Foreskin fibroblast (primary cell): ENCODE measurements around a stretch of chr6.

DNA sequence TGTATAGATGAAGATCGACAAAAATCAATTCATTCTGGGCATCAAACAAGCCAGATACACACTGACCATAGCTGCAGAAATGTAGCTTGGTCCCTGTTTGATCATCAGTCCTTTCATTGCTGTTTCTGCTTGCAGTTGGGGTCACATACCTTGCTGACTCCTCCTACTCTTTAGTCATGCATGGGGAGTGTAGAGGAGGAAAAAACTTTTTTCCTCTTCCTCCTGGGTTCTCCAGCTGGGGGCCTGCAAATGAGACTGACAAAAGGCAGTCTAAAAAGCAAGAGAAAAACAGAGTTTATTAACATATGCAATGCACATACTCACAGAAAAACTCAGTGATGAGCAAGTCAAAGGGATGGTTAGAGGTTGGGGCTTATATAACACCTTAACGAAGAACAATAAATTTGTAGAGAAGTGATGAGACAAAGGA is 105.8 kb downstream of the QRSL1 start:
- RRBS = no CpG with 5 or more reads among the region's 2 CpGs

GRCh38 chr6:107116136-107116300 is 703 bp upstream of the BEND3 start:
- RRBS = no CpG with 5 or more reads among the region's 2 CpGs

DNA sequence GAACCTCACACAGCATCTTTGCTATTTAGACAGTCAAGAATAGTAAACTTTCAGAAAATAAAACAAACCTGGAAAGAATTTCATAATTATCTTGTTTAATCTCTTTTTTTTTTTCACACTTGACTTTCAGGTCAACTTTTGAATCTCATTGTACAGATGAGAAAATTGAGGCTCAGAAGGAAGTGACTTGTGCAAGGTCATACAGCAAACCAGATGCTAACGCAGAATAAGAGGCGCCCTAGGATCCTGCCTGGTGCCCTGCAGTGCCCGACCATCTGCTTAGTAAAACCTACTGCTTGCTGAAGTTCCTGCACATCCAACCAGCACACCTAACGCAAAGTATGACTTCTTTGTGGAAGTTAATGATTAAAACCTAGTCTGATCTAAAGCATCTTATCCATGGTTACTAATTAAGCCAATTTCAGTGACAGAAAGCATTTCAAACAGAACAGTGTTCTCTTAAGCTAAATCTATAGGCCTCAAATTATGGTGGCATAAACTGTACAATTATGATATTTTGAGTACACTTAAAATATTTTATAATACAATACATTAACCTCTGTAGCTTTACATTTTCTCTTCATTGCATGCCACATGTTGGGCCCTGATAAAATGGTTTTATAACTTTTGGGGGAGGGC is 37.3 kb upstream of the BEND3 start:
- RRBS = no CpG with 5 or more reads among the region's 4 CpGs

GRCh38 chr6:107328994-107329580 is 130.3 kb downstream of the PDSS2 start:
- RRBS = no CpG with 5 or more reads among the region's 5 CpGs

- RRBS = no CpG with 5 or more reads among the region's 22 CpGs
These were observed 95.8 kb downstream of the PDSS2 start for GRCh38 chr6:107363403-107364041.

DNA sequence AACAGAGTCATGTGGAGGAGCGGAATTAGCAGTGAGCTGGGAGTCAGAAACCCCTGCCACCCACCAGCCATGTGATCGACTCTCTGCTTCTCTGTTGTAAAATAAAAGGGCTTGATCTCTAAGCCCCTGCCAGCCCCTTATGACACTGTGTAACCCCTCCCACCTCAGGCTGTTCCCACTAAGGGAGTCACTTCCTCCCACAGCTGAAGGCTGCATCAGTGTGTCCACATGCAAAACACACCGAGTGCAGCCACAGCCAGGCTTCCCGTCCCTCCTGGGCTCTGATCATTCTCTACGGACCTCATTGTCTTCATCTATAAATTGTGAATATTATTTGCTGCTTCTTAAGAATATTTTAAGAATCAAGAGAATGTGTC is 110.9 kb downstream of the SCML4 start:
- RRBS = no CpG with 5 or more reads among the region's 5 CpGs

DNA sequence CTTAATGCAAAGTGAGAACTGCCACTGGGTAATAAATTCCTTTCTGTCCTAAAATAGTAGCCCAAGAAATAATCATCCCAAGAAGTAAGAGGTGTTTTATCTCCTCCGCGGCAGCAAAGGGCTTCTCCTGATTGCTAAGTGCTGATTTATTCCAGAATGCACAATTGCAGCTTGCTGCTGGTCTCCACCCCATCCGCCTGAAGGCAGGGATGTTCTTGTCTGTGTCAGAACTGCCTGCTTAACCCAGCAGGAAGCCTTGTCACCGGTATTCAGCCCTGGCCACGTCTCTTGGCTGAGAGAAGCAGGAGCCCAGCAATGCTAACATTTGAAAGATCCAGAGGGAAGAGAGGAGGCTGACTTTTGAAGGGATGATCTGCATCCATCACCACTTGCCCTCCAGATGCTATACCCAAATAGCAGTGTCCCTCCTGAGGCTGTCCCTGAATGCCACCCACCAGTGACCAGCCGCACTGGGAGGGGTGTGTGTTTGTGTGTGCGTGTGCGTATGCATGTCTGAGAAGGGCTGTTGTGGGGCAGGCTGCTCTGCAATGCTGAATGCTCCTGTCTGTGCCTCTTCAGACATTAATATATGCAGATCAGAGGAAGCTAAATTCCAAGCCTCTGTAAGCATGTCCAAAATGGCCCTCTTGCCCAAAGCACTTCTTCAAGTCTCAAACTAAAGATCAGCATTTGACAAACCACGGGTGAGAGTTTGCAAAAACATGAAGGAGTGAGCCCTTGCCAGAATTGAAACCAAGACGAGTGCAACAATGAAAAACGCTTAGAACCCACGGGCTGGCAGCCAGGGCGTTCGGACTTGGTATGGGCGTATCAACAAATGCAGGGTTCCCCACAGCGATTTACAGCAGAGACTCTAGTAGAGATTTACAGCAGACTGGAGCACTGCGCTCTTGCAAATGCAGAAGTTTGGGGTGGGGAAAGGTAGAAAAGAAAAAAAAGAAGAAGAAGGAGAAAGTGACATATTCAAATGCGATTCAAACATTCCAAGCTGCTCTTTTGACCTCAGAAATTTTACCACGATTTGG is 3.9 kb downstream of the SCML4 start:
- RRBS = no CpG with 5 or more reads among the region's 19 CpGs

GRCh38 chr6:107880947-107881620 is 57.0 kb upstream of the SCML4 start:
- RRBS = no CpG with 5 or more reads among the region's 4 CpGs

- RRBS = no CpG with 5 or more reads among the region's 7 CpGs
These were observed 65.7 kb upstream of the SCML4 start for GRCh38 chr6:107889520-107890419.

DNA sequence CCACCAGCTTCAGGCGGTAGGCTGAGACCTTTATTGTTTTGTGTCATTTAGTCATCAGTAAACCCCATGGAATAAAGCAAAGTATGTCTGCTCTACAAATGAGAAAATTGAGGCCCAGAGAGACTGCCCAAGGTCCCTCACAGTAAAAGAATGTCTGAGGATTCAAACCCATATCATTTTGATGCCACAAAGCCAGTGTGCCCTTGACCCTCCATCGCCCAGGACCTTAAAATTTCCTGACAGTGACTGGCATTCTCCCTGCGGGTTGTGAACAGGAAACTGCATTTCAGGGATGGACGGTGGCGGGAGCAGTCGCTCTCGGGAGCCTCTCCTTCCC is 1.2 kb upstream of the SEC63 start:
- RRBS = no CpG with 5 or more reads among the region's 7 CpGs

DNA sequence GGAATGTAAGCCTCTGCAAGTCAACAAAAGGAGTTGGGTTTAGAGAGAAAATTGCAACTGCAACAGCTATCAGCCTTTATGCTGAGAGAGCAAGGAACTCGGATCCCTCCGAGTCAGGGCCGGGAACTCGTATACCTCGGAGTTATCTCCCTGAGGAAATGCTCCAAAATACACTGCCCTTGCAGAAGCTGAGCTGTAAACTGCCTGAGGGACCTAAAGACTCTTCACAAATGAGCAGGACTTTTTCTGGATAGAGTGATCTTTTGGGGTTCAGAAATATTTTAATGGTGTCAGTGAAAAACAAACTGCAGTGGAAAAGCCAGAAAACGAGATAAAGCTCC is 31.2 kb upstream of the NR2E1 start:
- RRBS = no CpG with 5 or more reads among the region's 6 CpGs

DNA sequence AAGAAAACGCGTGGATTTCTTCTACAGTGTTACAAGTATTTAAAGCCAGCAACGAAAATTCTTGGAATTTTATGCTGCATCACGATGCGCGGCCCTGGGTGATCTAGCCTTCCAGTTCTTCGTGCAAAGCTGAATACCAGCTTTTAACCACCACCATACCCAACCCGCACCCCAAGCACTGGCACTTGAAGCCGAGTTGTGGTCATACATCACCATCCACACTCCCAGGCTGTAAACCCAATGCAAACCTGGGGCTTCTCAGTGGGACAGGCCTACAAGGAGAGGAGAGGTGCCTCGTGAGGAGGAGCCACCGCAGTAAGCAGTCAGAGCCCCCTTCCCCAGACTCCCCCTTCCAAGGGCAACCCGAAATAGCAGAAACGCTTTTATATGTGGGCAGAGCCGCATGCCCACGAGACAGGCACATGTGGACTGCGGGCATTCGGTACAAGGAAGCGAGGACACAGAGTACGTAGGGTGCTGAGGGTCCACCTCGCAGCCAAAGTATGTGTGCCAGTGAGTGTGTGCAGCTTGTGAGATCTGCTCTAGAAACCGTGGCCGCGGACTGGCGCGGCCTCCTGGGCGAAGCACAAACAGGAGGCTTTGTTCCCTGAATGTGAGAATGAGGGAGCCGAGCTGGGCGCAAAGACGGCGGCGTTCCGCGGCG is 3.5 kb upstream of the FOXO3 start:
- RRBS = no CpG with 5 or more reads among the region's 34 CpGs

DNA sequence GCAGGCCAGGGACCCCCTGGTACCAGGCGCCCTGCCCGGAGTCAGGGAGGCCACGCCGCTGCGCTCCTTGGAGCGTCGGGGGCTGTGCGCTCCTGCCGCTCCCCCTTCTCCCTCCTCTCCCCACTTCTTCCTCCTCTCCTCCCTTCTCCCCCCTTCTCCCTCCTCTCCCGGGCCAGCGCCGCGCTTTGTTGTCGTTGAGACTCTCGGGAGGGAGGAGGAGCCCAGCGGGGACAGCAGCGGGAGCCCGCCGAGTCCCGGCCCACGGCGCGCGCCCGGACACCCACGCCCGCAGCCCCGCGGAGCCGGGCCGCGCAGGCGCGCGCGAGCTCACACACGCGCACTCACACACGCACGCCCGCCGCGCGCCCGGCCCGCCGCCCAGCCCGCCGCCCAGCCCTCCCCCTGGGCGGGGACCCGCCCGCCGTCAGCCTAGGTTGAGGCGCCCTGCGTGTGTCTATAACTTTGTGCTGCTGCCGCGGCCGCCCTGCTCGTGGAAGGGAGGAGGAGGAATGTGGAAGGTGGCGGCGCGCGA is 1.3 kb upstream of the FOXO3 start:
- RRBS = 1% methylated on average over 28 of the region's 63 CpGs

DNA sequence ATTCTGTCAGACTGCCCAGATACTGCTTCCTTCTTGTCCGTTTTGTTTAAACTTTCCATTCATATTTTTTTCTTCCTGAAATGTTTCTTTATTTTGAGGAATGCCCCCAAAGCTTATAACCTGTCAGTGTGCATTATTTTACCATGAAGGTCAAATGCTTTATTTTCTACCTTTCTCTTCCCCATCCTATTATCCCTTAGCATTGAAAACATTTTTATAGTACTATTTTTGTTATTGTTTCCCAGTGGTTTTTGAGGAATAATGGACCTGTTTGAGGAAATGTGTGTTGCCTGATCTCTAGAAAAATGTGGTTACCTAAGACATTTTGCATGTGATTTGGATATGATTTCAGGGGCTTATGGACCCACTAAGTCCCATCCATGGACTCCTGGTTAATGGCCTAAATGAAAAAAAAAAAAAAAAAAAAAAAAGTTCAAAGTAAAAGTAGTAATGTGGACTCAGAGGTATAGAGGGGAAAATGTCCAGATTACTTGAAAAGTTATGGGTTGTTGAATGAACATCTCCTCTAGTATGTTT is 35.3 kb downstream of the FOXO3 start:
- RRBS = no CpG with 5 or more reads among the region's 1 CpG

- RRBS = no CpG with 5 or more reads among the region's 3 CpGs
These were observed 79.1 kb downstream of the FOXO3 start for GRCh38 chr6:108639785-108640312.

DNA sequence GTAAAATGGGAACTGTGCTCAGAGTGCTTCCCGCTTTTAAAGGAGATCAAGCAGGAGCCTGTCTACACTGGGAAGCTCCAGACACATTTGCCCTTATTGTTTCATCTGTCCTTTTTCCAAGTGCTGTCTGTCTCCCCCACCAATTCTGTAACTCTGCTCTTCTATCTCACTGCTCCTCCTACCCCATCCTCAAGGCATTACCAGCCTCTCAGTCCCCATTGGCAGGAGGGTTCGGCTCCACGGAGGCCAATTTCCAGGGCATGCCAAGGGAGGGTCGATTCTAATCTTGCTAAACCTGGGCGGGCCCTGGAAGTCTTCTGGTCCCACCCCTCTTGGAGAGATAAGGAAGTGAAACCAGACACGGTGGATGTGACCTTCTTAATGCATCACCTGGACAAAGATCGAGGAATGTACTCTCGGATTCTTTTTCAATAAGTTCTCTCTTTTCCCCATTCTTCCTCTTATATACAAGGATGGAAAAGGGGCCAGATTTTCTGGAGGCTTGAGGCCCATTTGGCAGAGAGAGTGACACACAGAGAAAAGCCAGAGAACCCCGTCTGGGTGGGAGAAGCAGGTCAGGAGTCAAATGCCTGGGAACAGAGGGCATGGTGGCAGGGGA is 112.3 kb upstream of the ARMC2 start:
- RRBS = no CpG with 5 or more reads among the region's 9 CpGs

DNA sequence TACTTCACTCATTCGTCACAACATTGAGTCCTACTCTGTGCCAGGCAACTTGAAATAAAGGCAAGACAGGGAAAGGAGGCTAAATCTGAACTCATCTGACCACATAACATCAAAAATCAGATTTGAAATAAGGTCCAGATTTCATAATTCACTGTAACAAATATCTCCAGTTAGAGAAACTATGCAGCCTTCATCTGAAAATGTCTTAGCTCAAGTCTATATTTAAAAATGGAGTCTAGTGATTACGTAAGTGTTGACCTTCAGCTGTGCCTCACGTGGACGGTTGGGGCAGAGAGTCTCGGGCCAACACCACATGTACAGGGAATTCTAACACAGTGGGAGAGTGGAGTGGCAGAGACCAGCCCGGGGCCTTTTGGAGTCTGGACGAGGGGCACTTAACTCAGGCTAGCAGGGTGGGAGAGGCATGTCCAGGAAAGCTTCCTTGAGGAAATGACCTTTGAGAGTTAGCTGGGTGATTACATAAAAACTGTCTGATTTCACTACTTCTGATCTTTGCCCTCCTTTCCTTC is 2.4 kb downstream of the ARMC2 start:
- RRBS = no CpG with 5 or more reads among the region's 7 CpGs

- RRBS = no CpG with 5 or more reads among the region's 3 CpGs
These were observed 94.3 kb downstream of the ARMC2 start for GRCh38 chr6:108942485-108942897.

DNA sequence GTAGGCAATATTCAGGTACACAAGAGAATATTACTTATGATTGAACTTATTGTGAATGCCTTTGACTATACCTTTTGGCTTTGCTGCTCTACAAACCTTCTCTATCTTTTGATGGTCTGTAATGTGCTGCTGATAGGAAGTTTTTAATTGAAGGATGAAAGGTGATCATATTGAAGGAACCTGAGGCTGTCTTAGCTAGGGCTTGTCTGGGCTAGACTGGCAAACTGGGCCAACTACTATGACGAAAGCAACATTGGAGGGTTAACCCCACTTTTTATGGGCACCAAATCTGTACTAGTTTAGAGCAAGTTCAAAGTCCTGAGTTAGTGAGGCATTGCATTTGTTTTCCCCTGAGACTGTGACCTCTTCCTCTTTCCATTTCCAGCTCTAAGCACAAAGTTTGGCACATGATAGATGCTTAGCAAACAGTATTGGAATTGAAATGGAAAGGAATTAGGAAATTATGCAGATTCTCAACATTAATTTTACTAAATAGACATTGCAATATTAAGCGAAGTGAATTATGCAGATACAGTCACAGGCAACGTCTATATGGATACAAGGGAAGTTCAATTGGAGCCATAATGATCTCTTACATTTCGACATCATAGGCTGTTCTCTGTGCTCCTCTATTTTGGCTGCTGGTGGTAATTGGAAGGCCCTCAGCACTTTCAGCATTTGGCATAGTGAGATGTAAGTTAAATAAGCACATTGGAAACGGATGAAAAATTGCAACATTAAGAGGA is 22.1 kb downstream of the CEP57L1 start:
- RRBS = no CpG with 5 or more reads among the region's 5 CpGs